Cytotoxic T cell (primary cell): ENCODE results near the gene SERP1.

DNA sequence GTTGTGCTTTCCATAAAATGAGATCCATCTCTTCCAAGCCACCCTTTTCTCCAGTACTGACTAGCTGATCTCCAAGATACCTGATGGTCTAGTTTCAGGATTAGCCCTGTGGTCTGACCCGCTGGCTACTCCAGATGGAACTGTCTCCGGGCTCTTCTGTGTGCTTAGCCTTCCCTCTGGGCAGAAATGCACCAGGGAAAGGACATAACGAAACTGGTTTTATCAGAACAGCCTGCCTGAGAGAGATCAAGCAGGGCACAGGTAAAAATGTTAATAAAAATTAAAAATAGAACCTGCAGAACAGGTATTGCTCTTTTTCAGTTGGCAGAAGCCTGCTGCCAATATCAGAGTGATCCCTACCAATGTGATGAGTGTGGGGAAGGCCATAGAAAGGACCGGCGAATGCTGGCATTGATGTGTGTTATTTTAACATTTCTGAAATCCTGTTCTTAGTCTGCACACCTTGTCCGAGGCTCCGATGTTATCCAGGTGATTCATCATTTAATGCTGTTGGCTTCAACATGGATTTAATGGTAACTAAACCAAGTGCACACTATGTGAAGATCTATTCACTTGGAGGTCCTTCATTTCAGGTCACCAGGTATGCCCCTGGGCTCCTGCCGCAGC lies 169.6 kb upstream of the TSC22D2 start:
- PRO-cap, 2 experiments = no peak in any of the 2 experiments

- PRO-cap, 2 experiments = no peak in any of the 2 experiments
Observed at GRCh38 chr3:150414222-150414977, 6.3 kb downstream of the TSC22D2 start.

DNA sequence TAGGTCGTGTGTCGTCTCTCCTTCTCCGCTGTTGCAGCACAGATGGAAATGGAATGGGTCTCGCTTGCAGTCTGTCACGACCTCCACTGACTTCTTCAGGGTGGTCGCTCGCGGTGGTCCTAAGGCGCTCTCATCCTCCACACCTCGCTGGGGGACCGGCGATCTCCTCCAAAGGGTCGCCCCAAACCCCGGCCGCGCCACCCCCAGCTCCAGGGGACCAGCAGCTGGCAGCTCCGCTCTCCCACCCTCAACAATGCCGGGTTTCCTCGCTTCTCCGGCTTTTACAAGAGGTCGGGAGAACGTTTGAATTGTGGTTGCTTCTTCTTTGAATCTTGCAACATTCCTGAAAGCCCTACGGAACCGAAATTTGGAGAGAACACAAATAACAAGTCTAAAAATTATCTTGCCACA lies 25.9 kb downstream of the SERP1 start:
- PRO-cap, 2 experiments = no peak in any of the 2 experiments

GRCh38 chr3:150545935-150546576 lies at the start of gene SERP1:
Gene SERP1, minus strand, starts transcription at chr3:150546496.
- PRO-cap, 2 experiments = peak in 2 of 2 experiments; most common plus-strand start chr3:150546050 (in 2); most common minus-strand start chr3:150546017 (in 1)

- PRO-cap, 2 experiments = no peak in any of the 2 experiments
Observed at GRCh38 chr3:150612494-150612943, 9.4 kb downstream of the SELENOT start.

GRCh38 chr3:150724041-150724405 lies 20.3 kb upstream of the ERICH6 start:
- PRO-cap, 2 experiments = no peak in any of the 2 experiments

GRCh38 chr3:150737114-150737906 lies 25.7 kb downstream of the SIAH2 start:
- PRO-cap, 2 experiments = no peak in any of the 2 experiments

DNA sequence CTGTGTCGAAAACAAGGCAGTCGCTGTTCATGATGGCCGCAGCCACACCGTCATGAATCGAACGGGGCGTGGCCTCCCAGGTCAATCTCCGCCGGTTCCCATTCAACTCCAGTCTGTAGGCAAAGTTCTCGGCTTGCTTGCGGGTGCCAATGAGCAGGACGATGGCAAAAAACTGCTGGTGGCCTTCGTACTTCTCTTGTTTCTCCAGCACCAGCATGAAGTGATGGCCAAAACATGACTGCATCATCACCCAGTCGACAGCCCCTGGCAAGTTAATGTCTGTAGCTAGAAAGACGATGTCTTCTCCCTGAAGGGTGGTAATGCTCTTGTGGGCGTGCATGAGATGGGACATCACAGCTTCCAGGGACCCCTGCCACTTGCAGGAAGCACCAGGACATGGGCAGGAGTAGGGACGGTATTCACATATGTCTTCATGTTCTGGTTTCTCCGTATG lies 20.7 kb downstream of the SIAH2 start:
- PRO-cap, 2 experiments = no peak in any of the 2 experiments

- PRO-cap, 2 experiments = no peak in any of the 2 experiments
Observed at GRCh38 chr3:151171028-151171437, 32.0 kb downstream of the GPR171 start.

GRCh38 chr3:151259733-151260174 lies 18.6 kb downstream of the P2RY14 start:
- PRO-cap, 2 experiments = no peak in any of the 2 experiments

DNA sequence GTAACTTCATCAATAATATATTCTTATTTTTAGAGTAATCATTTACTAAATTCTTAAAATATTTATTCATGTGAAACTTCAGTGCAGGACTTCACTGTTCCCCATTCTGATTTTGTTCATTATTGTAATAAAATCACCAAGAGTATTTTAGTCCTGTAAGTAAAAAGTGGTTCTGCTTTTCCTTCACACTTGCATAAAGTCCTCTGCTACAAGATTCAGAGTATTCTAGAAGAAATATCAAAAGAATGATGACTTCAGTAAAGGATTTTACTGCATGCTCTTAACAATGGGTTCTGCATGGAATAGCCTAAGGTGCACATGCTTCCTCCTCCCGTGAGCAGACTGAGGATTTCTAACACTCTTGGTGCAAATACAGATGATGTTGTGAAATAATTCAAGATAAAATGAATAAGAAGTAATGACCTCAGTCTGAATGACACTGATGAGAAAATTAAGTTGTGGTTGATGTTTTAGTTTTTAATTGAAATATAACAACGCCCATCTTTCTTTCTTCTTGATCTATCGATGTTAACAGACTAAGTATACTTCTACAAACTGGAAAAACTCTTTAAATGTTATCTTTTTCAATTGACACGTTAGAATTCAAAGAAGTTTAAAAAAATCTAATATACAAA lies 75.0 kb upstream of the AADACL2 start:
- PRO-cap, 2 experiments = no peak in any of the 2 experiments

DNA sequence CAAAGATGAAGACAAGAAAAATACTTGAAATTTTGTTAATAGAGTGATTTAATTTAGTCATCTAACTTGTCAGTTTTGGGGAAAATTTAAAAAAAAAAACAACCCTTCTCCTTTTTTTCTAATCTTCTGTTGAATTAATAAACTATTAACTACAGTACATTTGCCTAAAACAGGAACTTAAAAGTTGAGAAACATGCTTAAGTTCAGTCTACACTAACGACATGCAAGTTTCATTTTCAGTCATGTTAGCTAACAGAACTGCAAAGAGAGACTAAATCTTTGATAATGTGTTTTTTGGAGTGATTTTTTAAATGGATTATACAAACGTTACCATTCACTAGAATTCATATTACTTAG lies 72.0 kb upstream of the MBNL1 start:
- PRO-cap, 2 experiments = no peak in any of the 2 experiments

DNA sequence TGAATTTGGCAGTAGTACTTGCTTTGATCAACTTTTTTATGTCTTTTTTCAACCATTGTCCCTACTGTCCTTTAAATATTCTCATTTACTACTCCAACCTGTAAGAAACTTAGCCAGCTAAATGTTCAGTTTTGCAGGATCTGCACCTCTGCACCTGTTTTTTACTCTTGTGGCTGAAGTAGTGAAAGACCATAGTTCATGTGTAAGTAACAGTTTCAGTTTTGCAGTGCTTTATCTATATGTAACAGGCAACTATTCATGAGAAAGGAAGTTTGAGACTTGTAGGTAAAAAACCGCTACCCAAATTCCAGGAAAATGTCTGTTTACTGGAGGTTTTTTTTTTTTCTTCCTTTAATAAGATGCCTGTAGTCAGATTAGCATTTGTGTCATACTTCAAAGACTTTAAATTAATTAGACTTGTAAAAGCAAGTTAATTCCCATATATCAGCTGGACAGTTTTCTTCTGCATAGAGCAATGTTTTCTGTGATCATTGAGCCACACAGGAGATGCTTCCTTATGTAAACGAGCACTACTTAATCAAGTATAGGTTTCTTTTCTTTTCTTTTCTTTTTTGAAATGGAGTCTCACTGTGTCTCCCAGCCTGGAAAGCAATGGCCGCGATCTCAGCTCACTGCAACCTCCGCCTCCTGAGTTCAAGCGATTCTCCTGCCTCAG lies 25.3 kb upstream of the MBNL1 start:
- PRO-cap, 2 experiments = peak in 2 of 2 experiments; most common plus-strand start position 218 of the sequence (in 1); most common minus-strand start position 169 of the sequence (in 2)

DNA sequence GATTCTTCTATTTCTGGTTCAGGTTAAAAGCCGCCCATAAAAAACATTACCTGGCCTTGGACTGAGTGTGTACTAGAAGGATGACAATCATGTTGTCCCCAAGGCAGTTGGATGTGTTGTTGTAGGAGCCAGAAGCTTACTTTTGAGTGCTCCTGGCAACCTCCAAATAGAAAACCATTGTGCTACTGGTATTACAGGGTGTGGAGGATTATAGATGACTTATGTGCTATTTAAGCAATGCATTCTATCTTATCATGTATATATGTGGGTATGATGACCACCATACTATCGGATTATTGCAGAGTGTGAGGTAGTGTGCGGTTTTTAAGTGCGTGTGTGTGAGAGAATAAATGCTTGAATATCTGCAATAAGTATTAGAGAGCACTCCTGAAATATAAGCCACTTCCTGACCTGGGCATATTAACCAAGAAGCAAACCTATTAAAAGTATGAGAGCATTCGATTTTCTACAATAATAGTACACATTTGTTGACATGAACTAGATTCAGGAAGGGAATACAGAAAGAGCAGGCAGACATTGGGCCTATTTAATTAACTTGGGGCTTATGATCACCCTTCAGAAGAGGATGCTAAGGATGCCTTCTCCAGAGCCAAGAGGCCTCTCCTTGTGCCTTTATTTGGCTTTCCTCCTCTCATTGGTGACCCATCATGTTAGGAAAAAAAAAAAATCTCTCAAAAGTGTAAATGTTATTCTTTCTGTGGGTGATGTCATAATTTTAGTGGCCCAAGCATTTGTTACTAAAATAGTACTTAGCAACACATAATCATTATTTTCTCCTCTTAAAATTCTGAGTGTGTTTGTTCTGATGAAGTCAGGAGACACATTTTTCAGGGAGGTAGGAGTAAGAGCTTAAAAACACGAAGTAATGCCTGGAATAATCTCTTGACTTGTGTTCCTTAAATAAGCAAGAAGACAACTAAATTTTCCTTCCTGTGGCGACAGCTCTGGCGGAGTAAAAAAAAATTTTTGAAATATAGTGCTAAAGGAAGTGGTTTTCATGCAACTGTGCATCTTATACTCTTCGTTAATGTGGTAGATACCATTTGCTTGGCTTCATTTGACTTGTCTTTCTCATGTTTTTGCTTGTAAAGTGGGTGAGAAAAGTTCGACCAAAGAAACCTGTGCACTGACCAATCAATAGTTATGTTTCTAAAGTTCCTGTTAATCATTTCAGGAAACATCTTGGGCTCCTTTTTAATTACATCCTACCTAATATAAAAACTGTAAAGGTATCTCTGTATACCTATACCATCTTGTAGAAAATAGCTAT lies 11.5 kb upstream of the MBNL1 start:
- PRO-cap, 2 experiments = peak in 1 of 2 experiments; most common plus-strand start position 101 of the sequence (in 1); most common minus-strand start position 144 of the sequence (in 1)

DNA sequence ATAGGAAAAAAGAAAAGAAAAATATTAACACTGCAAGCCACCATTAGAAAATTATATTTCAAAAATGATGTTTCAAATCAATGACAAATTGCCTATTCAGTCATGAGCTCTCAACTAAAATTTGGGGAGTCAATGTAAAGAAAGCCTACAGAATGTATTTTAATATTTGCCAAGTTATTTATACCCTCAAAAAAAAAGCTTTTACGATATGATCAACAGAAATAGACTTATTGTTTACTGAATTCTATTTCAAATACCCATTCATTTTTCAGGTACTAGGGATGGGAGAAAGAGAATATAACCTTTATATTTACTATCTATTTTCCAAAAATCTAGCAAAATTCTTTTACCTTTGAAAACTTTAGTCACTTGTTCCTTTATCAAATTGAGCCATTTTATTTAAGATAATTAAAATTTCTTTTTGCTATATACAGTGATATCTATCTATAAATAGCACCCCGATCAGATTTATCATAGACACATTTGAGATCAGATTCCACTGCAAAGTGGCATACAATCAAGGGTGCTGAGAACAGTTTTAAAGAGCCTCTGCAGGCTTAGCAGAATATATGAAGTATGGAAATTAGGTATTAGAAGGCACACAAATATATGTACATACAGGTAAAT lies 34.9 kb downstream of the MBNL1 start:
- PRO-cap, 2 experiments = no peak in any of the 2 experiments

DNA sequence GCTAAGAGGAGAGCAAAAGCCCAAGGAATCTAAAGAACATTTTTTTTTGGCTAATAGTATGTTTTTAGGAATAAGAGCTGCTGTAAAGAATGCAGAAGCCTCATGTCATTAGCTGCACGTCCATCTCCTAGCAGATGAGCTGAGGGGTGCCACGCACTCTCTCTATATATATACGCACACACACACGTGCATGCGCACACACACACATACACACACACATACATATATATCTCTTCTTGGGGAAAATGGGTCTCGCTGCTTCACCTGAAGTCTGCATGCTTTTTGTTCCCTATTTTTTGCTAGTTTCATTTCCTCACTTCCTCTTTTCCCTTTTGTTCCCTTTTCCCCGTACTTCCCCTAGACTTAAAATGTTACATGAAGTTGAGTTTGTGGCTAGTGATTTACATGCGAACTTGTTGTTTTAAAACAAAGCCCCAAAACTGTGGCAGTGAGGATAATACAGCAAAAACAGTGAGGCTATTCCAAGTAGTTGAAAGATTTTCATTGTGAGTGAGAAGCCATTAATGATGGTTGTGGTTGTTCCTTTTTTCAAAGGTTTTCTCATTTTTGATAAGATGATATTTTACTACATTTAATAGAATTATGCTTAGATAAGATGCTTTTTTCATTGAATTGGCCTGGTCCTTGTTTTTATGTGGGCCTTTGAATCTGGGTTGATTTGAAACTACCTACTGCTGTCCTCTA lies 108.0 kb downstream of the MBNL1 start:
- PRO-cap, 2 experiments = no peak in any of the 2 experiments

DNA sequence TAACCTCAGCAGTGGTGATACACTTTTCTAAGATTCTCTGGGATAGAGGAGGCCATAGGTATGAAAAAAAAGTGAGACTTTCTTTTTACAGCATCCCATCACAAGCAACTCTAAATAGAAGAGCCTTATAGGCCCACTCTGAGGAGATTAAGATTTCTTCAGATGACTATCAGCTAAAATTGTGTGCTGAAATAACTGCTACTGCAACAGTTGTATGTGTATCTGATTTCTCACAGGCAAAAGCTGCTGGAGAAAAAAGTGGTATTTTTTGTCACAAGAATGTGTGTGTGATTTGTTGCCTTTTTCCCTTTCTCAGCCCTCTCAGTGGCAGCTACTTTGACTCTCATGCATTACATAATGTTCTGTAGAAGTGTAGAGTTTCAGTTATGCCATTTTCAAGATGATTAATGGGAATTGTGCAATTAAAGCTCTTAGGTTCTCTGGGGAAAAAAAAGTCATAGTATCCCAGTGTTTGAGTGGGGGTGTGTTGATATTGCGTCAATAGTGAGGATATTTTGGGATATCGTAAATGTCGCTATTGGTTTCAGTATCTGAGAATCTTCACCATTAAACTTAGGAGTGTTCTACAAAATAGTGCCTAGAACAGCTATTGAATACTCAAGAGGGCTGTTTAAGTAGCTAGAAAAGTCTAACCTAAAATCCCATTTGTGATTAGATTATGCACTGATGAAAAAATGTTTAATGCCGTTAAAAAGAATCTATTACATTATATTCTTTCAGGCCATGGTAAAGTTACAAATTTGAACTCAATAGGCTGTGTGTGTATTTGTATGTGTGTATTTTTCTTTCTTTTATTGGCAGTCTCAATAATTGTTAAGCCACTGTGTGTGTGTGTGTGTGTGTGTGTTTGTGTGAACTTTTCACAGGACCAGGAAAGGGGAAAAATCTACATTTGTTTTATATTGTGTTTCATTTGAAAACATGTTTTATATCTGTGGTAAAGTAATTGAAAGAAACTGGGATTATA lies 137.8 kb downstream of the MBNL1 start:
- PRO-cap, 2 experiments = no peak in any of the 2 experiments

DNA sequence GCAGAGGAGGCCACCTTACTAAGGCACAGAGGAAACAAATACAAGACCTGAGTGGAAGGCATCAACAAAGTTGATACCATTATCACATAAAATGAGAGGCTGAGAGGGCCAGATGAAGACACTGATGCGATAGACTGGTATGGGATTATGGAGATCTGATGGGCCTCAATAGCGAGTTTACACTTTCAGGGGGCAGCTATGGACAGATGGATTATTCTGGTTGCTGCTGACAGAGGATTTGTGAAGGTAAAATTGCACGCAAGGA lies 203.8 kb downstream of the MBNL1 start:
- PRO-cap, 2 experiments = no peak in any of the 2 experiments

DNA sequence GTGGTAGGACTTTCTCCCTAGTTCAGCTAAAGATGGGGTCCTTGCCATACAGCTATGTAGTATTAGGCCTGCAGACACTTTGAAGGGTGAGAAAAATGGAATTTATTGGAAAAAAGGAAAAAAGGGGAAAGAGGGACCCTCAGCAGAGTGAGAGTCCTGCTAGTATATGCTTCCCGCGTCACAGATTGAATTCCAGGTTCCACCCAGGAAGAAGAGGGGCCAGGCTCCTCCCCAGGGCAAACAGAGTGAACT lies 176.1 kb upstream of the P2RY1 start:
- PRO-cap, 2 experiments = no peak in any of the 2 experiments

DNA sequence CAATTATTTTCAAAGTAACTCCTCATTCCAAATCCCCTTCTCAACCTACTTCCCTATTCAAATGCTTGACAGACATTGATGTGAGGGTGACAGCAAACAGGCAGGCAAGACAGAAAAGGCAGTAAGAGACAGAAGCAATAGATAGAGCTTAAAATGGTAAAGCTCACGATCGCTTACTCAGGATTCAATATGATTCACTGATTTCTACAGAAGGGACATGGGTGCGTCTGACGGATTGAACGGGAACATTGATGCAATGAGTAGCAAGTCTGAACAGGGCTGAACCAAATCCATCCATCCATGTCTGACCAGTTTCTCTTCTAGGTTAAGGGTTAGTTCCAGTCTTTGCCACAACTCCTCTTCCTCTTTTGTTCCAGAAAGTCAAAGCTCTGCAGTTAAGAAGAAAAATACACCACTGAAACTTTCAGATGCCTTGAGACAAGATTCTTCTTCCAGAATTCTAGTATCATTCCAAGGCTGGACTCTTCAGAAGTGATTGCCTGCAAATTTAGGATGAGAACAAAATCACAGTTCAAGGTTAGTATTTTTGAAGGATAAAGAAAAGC lies 35.2 kb downstream of the P2RY1 start:
- PRO-cap, 2 experiments = no peak in any of the 2 experiments